T-cell (primary cell): Measurements from ENCODE around the genes LASP1 and PSMD3.

GRCh38 chr17:38429530-38429788 lies 1.2 kb downstream of the ARHGAP23 start:
- PRO-cap, 7 experiments = no peak in any of the 7 experiments

GRCh38 chr17:38741760-38742378 lies 6.3 kb downstream of the PCGF2 start:
- PRO-cap, 7 experiments = no peak in any of the 7 experiments

DNA sequence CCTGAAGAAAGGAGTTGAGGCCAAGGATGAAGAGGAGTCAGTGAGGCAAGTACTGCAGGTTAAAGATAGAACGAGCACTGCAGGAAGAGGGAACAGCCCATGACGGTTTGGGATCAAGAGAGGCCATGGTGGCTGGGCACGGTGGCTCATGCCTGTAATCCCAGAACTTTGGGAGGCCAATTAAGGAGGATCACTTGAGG lies 19.0 kb downstream of the PSMB3 start:
- PRO-cap, 7 experiments = no peak in any of the 7 experiments

DNA sequence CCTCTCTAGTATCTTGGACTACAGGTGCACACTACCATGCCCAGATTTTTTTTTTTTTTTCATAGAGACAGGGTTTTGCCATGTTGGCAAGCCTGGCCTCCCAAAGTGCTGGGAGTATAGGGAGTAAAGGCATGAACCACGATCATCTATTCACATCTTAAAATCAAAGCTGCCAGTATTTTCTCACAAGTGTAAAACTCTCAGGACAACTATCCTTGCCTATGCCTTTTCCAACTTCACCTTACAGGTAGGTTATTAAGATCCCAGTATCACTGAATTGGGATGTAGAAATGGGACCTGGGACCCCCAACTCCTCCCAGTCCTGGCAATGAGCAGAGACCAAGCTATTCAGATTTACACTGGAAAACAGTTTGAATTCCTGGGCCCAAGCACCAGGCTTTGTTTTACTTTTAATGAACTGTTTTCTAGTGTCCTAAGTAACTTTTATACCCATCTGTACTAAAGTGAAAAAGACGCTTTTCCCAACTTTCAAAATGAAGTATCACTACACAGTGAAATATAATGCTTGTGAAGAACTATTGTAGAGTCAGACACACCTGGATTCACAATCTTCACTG lies 2.8 kb downstream of the RPL23 start:
- PRO-cap, 7 experiments = no peak in any of the 7 experiments

GRCh38 chr17:38869740-38870292 lies at the start of gene LASP1:
Gene LASP1, plus strand, starts transcription at chr17:38870058.
- PRO-cap, 7 experiments = peak in 7 of 7 experiments; most common plus-strand start chr17:38870061 (in 7); most common minus-strand start chr17:38869834 (in 5)

DNA sequence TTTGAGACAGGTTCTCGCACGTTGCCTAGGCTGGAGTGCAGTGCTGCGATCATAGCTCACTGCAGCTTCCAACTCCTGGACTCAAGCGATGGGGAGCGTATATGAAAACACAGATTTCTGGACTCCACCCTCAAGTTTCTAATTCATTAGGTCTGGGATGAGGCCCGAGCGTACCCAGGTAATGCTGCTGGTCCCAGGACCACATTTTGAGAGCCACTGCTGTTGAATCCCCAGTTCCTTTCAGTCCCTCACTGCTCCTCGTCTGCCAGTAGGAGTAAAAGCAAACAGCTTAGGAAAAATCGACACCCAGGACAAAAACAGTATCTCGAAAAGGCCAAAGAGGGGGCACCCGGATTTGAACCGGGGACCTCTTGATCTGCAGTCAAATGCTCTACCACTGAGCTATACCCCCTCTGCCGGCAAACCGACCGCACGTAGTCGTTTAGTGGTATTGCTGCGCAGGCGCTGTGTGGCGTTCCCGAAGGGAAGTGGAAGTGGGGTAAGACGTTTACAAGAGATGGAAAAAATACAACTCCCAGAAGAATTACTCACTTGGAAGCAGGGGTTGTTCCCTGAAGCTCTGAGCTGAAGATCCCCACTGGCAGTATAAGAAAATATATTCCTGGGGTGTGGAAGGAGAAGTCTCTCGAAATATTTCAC lies 2.1 kb upstream of the PLXDC1 start:
- PRO-cap, 7 experiments = peak in 7 of 7 experiments; most common minus-strand start position 418 of the sequence (in 7)

DNA sequence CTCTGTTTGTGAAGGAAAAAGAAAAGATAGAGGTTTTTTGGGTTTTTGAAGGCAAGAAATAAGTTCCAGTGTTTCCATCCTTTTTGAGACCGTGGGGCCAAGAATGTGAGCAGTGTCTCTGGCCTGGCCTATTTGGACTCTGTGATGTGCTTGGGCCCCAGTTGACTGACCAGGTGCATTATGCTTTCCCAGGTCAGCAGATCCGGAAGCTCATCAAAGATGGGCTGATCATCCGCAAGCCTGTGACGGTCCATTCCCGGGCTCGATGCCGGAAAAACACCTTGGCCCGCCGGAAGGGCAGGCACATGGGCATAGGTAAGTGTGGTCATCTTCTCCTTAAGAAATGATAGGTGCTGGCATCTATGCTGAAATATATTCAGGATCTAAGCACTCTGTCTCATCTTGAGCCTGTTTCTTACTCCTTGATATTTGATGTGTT lies 2.1 kb downstream of the RPL19 start:
- PRO-cap, 7 experiments = no peak in any of the 7 experiments

DNA sequence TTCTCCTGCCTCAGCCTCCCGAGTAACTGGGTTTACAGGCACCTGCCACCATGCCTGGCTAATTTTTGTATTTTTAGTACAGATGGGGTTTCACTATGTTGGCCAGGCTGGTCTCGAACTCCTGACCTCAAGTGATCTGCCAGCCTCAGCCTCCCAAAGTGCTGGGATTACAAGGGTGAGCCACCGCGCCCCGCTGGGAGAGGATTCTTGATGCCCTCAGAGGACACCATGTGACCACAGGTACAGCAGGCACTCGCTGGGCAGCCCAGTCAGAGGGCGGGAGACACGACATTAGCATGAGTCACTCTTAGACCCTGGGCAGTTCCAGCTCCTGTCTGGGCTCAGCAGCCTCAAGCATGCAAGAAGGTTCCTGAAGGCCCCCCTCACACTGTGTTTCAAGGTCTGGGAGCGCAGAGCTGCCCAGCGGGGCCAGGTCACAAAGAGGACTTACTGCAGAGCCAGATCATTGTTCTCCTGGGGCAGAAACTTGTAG lies 11.9 kb downstream of the STAC2 start:
- PRO-cap, 7 experiments = no peak in any of the 7 experiments

DNA sequence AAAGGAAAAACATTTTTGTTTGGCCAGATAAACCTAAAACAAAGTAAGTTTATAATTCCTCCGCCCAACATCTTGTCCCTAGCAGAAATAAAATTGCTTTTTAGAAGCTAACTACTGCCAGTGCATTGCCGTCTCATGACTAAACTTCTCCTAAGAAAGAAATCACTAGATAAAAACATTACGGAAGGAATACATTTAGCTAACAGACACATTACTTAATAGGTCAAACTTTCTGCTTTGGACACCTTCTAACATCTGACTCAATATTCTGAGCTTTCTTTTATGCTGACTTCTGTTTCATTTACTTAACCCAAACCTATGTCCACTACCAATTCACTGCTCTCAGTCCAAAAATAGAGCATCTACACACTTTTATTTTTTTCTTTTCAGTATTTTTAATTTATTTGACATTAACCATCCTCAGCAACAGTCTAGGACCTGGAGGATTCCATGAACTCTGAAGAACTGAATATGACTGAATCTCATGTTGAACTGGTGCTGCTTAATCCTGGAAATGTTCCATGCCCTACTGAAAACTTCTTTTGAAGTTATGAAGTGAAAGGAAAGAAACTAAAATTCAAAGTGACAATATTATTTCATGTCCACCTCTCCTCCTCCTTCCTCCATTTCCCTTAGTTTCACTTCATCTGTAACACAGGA lies 36.0 kb downstream of the FBXL20 start:
- PRO-cap, 7 experiments = no peak in any of the 7 experiments

DNA sequence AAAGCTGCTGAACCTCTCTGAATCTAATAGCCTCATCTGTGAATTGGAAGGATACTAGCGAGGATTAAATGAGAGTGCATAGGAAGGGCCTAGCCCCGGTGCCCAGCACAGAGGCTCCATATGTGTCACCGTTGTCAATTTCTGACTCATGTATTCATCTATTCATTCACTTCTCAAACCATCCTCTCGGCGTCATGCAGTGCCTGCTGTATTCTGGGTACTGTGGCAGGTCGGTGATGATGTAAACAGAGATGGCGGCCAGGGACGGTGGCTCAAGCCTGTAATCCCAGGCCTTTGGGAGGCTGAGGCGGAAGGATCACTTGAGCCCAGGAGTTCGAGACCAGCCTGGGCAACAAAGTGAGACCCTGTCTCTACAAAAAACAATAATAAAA lies 4.4 kb upstream of the PPP1R1B start:
- PRO-cap, 7 experiments = peak in 2 of 7 experiments; most common plus-strand start position 236 of the sequence (in 1); most common minus-strand start position 136 of the sequence (in 1)

DNA sequence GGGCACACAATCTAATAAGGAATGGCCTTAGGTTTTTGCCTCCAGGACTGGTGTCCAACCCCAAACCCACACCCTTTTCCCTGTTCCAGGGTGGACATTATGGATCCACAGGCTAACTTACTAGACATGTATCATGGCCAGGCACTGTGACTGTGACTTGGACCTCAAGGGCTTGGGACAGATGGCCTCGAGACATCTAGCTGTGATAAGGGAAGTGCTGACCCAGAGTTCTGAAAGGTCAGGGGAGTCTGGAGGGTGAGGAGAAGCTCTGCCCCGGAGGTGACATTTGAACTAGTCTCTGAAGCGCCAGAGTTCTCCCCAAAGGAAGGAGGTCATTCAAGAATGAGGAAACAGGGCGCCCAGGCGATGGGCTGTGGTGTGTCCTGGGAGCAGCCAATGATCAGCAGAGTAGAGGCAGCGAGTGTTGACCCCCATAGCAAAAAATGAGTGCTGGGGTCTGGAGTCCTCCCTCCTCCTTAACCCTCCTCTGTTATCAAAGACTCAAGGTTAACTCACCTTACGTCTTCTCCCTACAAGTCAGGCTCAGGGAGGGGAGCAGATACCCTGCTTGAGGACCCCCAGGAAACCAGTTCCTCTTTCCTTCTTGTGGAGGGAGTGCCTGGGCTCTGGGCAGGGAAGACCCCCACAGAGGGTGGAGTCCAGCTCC lies 4.9 kb downstream of the STARD3 start:
- PRO-cap, 7 experiments = no peak in any of the 7 experiments

- PRO-cap, 7 experiments = no peak in any of the 7 experiments
These were observed 1.2 kb upstream of the TCAP start for GRCh38 chr17:39663673-39664661.

DNA sequence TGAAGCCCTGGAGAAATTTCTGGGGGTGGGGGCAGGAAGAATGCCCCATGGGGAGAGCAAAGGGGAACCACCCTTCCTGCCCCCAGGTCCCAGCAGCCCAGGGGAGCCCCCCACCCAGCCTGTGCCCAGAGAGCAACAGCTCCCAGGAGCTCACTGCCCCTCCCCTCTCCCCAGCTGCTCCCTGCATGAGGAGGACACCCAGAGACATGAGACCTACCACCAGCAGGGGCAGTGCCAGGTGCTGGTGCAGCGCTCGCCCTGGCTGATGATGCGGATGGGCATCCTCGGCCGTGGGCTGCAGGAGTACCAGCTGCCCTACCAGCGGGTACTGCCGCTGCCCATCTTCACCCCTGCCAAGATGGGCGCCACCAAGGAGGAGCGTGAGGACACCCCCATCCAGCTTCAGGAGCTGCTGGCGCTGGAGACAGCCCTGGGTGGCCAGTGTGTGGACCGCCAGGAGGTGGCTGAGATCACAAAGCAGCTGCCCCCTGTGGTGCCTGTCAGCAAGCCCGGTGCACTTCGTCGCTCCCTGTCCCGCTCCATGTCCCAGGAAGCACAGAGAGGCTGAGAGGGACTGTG lies 482 bp downstream of the TCAP start:
- PRO-cap, 7 experiments = no peak in any of the 7 experiments

DNA sequence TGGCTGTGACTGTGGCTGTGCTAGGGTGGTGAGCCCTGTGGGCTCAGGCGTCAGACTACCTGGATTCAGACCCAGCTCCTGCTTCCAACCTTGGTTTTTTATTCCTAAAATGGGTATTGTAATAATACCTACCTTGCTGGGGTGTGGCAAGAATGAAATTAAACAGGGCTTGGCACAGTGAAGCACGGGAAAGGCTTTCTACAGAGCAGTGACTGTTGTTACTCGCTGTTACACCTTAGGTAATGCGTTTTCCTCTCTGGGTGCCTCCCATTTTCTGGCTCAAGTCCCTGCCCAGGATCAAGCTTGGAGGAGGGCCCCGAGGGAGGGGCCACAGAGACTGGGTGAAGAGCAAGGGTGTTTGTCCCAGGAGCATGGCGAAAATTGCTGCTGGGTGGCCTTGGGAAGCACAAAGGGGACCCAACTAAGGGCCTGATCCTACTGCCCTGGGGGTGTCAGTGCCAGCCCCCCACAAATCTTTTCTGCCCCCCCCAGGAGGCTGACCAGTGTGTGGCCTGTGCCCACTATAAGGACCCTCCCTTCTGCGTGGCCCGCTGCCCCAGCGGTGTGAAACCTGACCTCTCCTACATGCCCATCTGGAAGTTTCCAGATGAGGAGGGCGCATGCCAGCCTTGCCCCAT lies 13.4 kb downstream of the MIEN1 start:
- PRO-cap, 7 experiments = no peak in any of the 7 experiments

- PRO-cap, 7 experiments = no peak in any of the 7 experiments
These were observed 4.7 kb downstream of the MIEN1 start for GRCh38 chr17:39725601-39726157.

GRCh38 chr17:39771274-39771876 lies 33.6 kb downstream of the GRB7 start:
- PRO-cap, 7 experiments = peak in 1 of 7 experiments; most common plus-strand start chr17:39771672 (in 1)

- PRO-cap, 7 experiments = no peak in any of the 7 experiments
These were observed 34.6 kb downstream of the GRB7 start for GRCh38 chr17:39772312-39772818.

GRCh38 chr17:39923610-39924109 lies 3.7 kb downstream of the ORMDL3 start:
- PRO-cap, 7 experiments = no peak in any of the 7 experiments

DNA sequence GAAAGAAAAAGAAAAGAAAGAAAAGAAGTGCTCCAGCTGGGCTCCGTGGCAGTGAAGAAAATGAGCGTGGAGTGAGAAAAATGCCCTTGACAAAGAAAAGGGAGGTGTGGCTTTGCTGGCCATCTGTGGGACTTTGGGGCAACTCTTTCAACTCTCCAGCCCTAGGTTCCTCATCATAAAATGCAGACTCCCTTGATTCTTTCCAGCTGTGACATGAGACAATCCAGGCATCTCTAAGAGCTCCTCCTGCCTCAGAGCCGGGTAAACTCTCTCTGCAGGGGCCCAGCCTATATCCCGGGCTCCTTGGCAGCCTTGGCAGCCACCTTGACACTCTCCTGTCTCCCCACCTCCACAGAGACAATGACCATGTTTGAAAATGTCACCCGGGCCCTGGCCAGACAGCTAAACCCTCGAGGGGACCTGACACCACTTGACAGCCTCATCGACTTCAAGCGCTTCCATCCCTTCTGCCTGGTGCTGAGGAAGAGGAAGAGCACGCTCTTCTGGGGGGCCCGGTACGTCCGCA lies 2.6 kb downstream of the GSDMA start:
- PRO-cap, 7 experiments = no peak in any of the 7 experiments

- PRO-cap, 7 experiments = peak in 7 of 7 experiments; most common plus-strand start chr17:39980807 (in 7); most common minus-strand start chr17:39981074 (in 4)
These were observed at the start of gene PSMD3 for GRCh38 chr17:39980173-39981282. Gene PSMD3, plus strand, starts transcription at chr17:39980807.